ENCODE measurements around the genes ABCC8 and TSG101.

GRCh38 chr11:16922504-16923234 is 91.5 kb downstream of the PLEKHA7 start:
- PRO-cap = no peak

GRCh38 chr11:16945763-16946497 is 68.3 kb downstream of the PLEKHA7 start:
- PRO-cap = no peak

DNA sequence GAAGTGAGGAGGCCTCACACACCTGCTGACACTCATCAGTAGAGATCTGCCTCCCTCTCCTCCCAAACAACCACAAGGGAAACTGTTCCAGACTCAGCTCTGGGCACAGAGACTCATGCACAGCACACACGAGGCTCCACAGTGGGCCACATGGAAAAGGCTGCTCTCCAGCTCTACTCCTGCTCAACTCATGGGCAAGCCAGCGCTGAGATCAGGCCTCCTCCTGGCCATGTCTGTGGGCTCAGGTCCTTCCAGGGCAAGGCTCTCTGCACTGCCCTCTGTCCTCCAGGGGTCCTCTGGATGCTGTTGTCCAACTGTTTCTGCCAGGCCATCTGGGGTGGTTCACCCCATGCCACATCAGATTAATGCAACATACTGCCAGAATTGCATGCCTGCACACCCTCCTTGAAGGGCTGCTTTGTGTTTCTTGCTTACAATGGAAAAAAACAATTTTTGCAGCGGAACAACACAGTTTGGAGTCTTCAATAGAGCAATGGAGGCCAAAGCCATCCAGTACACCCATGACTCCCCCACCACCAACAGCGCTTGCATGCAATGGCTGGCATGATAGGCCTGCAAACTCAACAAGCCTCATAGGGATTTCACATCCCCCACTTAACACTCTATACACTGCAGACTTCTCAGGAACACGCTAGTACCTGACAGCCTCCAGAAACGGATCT is 45.9 kb downstream of the PLEKHA7 start:
- PRO-cap = no peak

- PRO-cap = no peak
Observed at GRCh38 chr11:17015698-17016108, 1.5 kb upstream of the PLEKHA7 start.

DNA sequence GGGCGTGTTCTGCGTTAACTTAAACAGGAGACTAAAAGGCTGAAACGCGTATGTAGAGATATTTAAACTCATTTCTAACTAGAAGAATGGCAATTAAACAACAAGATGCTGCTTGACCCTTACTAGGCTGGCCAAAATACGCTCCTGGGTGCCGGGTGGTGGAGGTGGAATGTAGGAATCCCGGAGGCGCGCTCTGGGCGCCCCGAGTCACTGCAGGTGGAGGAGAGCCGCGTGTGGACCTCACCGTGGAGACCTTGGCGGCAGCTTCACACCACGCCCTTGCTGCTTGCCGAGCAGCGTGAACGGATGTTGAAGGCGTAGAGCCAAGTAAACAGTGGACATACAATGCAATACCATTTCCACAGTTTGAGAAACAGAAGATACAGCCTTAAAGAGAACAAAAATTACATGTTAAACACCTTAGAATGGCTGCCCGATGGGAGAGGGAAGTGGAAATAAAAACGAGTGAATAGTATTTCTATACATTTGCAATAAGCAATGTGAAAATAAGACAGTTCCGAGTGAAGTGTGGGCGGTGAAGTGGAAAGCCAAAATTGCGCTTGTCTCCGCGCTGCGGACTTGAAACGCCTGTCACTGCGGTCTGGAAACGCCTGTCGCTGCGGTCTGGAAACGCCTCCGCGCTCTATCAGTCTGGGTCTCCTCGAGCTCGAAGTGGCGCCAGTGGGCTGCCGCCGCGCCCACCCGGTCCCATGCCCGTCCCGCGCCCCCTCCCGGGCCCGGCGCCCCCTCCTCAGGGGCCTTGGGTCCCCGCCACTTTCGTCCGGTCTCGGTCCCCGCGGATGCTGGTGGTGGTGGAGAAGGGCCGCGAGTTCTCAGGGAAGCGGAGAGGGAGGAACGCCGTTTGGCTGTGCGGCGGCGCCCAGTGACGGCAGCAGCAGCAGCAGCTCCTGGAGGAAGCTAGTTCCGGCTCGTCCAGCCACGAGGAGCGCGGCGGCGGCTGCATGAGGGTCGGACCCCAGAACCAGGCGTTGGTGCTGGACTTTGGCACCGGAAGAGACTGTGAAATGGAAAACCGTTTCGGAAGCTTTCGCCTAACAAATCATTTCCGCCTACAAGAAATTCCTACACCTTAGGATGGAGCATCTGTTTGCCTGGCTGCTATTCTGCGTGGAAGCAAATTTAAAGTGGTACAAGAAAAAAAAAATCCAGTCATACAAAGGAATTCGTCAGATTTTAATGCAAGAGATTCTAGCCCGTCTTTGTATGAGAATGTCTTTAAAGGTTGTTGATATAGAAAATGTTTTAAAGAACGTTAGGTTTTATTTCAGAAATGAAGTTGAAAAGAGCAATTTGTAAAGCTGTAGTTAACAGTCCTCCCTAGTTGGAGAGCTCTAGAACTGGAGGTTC is 1.7 kb downstream of the NCR3LG1 start:
- PRO-cap = bidirectional peak, plus-strand start at position 641 of the sequence, minus-strand start at position 212 of the sequence; bidirectional peak, plus-strand start at position 921 of the sequence, minus-strand start at position 991 of the sequence

DNA sequence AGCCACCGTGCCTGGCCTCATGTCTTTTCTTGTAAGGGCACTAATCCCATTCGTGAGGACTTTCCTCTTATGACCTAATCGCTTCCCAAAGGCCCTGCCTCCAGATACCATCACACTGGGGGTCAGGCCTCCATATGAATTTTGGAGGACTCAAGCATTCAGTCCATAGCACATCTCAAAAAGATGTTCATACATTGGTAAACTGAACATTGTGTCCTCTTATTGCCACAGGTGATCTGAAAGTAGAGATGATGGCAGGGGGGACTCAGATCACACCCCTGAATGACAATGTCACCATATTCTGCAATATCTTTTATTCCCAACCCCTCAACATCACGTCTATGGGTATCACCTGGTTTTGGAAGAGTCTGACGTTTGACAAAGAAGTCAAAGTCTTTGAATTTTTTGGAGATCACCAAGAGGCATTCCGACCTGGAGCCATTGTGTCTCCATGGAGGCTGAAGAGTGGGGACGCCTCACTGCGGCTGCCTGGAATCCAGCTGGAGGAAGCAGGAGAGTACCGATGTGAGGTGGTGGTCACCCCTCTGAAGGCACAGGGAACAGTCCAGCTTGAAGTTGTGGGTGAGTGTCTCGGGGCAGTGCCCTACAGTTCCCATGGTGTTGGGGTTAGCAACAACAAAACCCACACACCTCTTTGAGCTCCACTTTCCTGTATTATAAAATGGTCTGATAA is 5.0 kb downstream of the NCR3LG1 start:
- PRO-cap = no peak

- PRO-cap = no peak
Observed at GRCh38 chr11:17405085-17406259, 17.0 kb upstream of the KCNJ11 start.

DNA sequence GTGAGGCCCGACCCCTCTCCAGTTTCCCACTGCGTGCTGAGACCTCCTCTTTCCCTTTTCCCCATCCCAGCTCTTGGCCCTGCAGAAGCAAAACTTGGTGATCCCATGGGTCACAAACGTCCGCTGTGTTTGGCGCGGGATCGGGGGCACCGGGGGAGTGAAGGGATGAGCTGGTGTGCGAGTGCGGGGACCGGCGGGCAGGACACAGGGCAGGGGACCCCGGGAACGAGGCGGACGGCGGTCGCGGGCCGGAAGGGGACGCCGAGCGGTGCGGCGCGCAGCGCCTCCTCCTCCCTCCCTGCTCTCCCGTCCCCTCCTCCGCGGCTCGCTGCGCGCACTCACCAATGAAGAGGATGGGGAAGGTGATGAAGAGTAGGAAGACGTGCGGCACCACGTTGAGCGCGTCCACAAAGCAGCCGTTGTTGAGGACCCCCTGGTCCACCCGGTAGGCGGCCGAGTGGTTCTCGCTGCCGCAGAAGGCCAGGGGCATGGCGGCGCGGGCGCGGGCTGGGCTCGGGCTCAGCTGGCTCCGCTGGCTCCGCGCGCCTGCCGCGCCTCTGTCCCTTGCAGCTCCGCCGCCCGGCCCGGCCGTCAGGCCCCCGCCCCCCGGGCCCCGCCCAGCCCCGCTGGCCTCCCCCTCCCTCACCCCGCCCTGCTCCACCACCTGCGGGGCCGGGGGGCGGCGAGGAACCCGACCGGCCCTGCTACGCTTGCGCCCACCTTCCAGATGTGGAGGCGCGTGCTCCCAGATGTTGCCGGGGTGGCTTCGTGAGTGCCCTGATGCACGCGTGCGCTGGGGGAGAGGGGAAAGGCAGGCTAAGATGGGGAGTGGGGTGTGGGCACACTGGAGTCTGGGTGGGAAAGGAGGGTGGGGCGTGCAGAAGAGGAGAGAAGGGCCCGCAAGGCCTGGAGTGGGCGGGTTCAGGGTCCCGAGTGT is at the start of gene ABCC8:
ABCC8 (minus strand) TSS at position 559 of the 937 bp plus-strand sequence.
- PRO-cap = no peak

- PRO-cap = no peak
Observed at GRCh38 chr11:17524227-17524809, 19.9 kb downstream of the USH1C start.

DNA sequence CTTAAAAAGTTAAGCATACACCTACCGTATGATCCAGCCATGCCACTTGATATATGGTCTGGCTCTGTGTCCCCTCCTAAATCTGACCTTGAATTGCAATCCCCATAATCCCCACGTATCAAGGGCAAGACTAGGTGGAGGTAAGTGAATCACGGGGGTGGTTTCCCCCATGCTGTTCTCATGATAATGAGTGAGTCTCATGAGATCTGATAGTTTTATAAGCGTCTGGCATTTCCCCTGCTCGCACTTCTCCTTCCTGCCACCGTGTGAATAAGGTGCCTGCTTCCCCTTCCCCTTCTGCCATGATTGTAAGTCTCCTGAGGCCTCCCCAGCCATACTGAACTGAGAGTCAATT is 4.7 kb downstream of the SAAL1 start:
- PRO-cap = no peak

DNA sequence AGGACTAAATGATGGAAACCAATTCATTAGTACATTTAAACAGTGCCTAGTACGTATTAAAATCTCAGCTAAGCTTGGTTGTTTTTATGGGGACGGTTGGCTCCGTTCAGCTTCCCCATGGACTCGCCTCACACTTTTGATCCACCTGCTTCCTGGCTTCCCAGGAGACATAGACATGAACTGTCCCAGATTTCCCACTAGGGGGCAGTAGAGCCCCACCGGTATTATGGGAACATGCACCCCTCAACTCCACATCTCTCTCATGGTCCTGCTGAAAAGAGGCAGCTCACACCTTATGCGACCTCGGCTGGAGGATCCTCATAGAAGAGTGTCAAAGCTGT is 9.6 kb upstream of the SAAL1 start:
- PRO-cap = no peak

- PRO-cap = no peak
Observed at GRCh38 chr11:18309615-18310190, 12.2 kb downstream of the HPS5 start.

- PRO-cap = no peak
Observed at GRCh38 chr11:18320097-18320491, 1.8 kb downstream of the HPS5 start.

- PRO-cap = bidirectional peak, plus-strand start at chr11:18526682, minus-strand start at chr11:18526556; bidirectional peak, plus-strand start at chr11:18526966, minus-strand start at chr11:18526895
Observed at GRCh38 chr11:18526431-18527424, at the start of gene TSG101. Gene TSG101 (minus strand): TSS chr11:18526942.

- PRO-cap = unidirectional peak, plus-strand start at chr11:18672454
Observed at GRCh38 chr11:18672146-18672579, 26.4 kb upstream of the TMEM86A start.

GRCh38 chr11:18707515-18708096 is 9.0 kb downstream of the TMEM86A start:
- PRO-cap = no peak

GRCh38 chr11:19136468-19137009 is 19.6 kb downstream of the ZDHHC13 start:
- PRO-cap = no peak

DNA sequence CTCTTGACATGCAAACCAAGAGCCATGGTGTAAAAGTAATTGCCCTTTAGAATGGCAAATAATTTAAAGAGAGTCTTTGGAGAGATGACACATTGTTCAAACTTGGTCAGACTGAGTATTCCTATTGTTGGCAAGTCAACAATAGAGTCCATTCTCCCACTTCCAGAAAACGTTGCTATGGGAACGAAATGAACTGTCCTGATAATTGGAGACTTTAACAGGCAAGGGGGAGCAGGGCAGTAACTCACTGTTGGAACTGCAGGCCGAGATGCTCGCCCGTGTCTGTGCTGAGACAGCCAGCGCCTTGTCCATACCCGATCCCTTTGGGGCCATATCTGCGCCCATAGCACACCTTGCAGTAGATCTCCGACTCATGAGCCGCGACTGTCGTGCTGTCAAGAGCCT is 13.9 kb downstream of the CSRP3 start:
- PRO-cap = no peak

DNA sequence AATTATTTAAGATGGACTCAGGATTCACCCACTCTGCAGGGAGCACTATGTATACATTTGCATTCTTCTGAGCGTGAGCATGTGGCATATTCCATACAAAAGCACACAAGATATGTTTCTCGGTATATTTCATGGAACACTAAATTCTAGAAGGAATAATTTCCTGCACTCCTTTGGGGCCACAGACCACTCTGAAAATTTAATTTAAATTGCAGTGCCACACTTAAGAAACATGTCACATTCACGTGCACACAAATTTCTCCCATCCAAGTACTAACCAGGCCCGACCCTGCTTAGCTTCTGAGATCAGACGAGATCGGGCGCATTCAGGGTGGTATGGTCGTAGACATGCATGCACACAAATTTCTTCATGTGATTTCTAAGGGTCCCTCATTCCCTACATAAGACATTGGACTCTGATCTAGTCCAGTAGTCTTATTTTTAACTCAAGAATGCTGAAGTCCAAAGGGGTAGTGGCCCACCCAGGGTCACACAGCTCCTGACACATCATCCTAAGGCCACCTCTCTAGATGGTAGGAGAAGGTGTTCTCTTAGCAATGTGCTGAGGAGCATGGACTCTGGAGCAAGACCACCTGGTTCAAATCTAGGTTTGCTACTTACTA is 161.0 kb upstream of the E2F8 start:
- PRO-cap = no peak

- PRO-cap = no peak
Observed at GRCh38 chr11:19633172-19633751, 79.4 kb upstream of the NAV2 start.

All from vermiform appendix (tissue), 1 donor.